CD14-positive monocyte (primary cell): ENCODE measurements around a stretch of chr4.

GRCh38 chr4:176789912-176790404, 2.8 kb downstream of the VEGFC start:
- CAGE, long polyA plus RNA: no peak

DNA sequence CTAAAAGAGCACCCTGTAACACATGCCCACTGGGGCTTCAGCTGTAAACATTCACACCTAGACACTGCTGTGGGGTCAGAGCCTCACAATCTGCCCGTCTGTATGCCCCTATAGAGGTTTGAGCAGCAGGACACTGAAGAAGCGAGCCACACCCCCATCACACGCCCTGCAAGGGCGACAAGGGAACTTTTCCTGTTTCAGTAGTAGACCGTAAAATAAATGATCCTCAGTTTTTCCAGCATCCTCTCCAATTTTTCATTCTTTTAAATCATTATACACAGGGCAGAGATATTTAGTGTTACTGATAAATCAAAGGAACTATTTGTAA, 3.3 kb upstream of the AGA start:
- CAGE, long polyA plus RNA: no peak

DNA sequence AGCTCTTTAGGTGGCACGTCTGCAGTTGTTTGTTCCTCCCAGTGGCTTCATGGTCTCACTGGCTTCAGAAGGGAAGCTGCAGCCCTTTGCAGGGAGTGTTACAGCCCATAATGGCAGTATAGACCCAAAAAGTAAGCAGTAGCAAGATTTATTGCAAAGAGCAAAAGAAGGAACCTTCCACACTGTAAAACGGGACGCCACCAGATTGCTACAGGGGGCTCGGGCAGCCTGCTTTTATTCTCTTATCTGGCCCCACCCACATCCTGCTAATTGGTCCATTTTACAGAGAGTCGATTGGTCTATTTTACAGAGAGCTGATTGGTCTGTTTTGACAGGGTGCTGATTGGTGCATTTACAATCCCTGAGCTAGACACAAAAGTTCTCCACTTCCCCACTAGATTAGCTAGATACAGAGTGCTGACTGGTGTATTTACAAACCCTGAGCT, 164.1 kb upstream of the AGA start:
- CAGE, long polyA plus RNA: no peak

- CAGE, long polyA plus RNA: no peak
Measured at GRCh38 chr4:177907607-177908200, 465.5 kb upstream of the AGA start.

DNA sequence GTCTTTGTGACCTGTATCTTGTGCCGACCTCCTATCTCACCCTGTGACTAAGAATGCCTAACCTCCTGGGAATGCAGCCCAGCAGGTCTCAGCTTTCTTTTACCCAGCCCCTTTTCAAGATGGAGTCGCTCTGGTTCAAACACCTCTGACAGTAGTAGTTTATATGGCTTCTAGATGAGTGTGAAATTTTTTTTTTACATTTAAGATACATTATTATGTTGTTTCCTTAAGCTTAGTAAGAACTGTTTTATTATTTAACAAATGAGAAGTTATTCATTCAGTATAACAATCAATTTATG, 514.5 kb upstream of the TENM3 start:
- CAGE, long polyA plus RNA: no peak

- CAGE, long polyA plus RNA: no peak
Measured at GRCh38 chr4:181770506-181770835, 472.7 kb upstream of the TENM3 start.

GRCh38 chr4:182084866-182085570, 158.2 kb upstream of the TENM3 start:
- CAGE, long polyA plus RNA: no peak

GRCh38 chr4:182142496-182143602, 100.4 kb upstream of the TENM3 start:
- CAGE, long polyA plus RNA: no peak

- CAGE, long polyA plus RNA: no peak
Measured at GRCh38 chr4:182895746-182896327, 21.3 kb downstream of the DCTD start.

DNA sequence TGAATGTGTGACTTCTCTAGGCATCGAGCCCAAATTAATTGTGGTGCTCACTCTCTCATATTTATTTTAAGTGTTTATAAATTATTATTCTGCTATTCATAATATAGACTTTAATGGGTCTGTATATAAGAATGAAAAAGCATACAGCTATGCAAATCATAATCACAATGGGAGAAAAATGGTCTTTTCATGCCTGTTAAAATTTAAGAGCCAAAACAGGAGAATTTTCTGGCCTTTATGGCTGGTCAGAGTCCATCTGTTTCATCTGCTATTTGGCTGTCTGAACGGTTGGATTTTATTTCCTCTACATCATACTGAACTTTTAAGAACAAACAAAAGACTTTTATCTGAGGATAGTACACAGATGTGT, 18.1 kb upstream of the WWC2 start:
- CAGE, long polyA plus RNA: no peak

- CAGE, long polyA plus RNA: no peak
Measured at GRCh38 chr4:183289243-183289773, 30.8 kb downstream of the CLDN22 start.

DNA sequence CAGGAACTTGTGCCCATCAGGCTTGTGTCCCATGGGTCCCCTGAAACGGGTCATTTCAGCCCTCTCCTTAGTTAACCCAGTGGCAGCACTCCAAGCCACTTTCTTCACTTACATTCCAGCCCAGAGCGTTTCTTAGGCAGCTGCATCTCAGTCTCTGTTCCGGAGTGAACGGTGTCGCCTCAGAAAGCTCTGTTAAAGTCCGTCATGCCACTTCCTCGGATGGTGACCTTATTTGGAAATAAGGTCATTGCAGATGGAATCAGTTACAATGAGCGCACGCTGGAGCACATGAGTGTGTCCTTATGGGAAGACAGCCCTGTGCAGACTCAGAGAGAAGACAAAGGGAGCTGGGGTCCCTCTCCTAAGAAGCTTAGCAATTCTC, 28.4 kb upstream of the CLDN24 start:
- CAGE, long polyA plus RNA: no peak

- CAGE, long polyA plus RNA: no peak
Measured at GRCh38 chr4:183398171-183399137, 46.0 kb upstream of the CDKN2AIP start.

DNA sequence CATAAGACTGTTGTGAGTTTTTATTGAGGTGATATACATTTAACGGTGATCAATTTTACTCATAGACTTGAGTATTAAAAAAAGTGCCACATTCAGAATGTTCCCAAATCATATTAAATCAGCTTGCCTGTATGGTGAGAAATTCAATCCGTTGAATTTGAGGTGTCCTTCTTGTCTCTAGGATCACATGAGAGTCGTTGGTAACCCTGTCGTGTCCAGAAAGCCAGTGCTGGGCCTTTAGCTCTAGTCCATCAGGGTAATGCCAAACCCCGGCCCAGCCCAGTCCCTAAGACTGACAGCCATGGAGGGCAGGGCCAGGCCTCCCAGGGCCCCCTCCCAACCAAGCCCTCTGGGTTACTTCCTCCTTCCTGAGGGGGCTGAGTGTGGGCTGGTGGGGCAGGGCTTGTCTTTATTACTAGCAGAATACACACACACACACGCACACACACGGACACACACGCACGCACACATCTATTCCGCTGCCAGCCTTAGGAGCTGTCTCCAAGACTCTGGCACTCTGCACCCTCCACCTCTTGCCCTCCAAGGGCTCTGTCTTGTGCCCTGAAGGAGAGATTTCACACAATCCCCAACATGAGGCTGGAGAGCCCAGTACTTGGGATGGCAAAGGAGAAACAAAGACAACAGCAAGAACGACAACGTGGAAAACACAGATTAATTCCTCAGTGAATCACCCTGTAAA, 35.7 kb upstream of the CDKN2AIP start:
- CAGE, long polyA plus RNA: no peak

- CAGE, long polyA plus RNA: no peak
Measured at GRCh38 chr4:183721119-183721742, 62.1 kb downstream of the TRAPPC11 start.

GRCh38 chr4:183797799-183798975, 106.9 kb upstream of the STOX2 start:
- CAGE, long polyA plus RNA: no peak

- CAGE, long polyA plus RNA: no peak
Measured at GRCh38 chr4:183876034-183876929, 28.8 kb upstream of the STOX2 start.

DNA sequence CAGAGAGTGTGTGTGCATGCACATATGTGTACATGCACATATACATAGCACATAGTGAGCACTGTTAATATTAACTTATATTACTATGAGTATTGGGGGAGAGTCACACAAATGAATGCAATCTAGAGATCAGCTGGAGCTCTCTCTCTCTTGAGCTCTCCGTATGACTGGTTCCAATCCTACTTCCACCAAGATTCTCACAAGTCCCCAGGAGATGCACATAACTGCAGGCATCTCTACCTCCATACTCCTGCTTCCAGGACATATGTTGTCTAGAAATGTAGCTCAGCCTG, 57.2 kb downstream of the ENPP6 start:
- CAGE, long polyA plus RNA: no peak

- CAGE, long polyA plus RNA: no peak
Measured at GRCh38 chr4:184230164-184230532, 12.5 kb upstream of the ENPP6 start.

DNA sequence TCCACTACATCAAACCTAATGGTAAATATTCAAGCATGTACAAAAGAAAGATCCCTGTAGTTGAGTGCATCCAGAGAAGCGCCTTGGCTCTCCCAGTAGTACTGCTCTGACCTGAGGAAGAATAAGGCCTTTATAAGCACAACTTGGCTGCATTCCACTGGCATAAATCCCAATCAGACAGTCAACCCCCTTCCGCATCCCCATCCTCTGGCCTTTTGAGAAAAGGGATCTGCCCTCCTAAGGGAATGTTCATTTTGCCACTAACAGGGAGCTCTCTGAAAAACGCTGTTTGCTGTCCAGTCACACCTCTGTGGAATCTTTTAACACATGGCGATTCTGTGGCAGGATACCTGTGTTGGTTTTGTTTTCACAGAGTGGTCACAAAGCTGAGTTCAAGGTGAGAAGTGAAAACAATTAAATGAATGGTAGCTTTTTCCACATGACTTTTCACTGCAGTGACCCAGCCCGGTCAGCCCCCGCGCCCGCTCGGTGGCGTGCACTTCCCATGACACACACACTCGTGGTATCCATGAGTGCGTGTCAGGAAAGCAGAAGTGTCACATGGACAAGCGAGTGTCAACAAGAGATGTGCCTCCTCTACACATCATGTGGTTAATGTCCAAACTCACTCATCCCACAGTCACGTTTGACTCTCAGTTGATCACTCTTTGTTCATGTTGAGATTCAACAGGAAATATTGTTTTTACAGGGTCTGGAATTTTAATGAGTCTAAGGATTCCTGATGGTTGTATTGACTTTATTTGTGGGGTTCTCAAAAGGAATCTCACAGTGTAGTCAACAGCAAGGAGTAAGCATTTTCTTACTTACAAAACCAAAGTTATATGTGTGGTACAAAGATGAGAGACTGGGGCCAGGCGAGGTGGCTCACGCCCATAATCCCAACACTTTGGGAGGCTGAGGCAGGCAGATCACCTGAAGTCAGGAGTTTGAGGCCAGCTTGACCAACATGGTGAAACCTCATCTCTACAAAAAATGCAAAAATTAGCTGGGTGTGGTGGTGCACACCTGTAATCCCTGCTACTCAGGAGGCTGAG, 112.3 kb upstream of the ENPP6 start:
- CAGE, long polyA plus RNA: no peak